SK-N-MC (cell line): ENCODE measurements around a stretch of chr7.

DNA sequence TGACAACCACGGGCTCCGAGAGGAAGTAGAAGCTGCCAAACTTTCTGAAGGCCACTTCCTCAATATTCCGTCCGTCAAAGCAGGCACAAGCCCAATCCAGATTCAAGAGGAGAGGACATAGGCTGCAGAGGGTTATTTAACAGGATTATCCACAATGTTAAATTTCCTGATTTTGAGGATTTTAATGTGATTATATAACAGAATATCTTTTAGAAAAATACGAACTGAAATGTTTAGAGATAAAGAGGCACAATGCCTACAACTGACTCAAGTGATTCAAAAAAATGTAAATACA, 8.4 kb downstream of the NCAPG2 start:
- RRBS: no CpG with 5 or more reads among the region's 5 CpGs

GRCh38 chr7:159027575-159028401, 116.9 kb downstream of the VIPR2 start:
- RRBS: no CpG with 5 or more reads among the region's 28 CpGs

- RRBS: 28% methylated on average over 9 of the region's 22 CpGs
Measured at GRCh38 chr7:159031335-159031691, 113.4 kb downstream of the VIPR2 start.

GRCh38 chr7:159070485-159070915, 74.2 kb downstream of the VIPR2 start:
- RRBS: no CpG with 5 or more reads among the region's 9 CpGs